Colic lymph node (tissue), 1 donor: ENCODE measurements around the genes MMP21, FANK1, DOCK1 and INSYN2A.

GRCh38 chr10:124991860-124992059, 36.1 kb downstream of the CTBP2 start:
- PRO-cap = no peak

DNA sequence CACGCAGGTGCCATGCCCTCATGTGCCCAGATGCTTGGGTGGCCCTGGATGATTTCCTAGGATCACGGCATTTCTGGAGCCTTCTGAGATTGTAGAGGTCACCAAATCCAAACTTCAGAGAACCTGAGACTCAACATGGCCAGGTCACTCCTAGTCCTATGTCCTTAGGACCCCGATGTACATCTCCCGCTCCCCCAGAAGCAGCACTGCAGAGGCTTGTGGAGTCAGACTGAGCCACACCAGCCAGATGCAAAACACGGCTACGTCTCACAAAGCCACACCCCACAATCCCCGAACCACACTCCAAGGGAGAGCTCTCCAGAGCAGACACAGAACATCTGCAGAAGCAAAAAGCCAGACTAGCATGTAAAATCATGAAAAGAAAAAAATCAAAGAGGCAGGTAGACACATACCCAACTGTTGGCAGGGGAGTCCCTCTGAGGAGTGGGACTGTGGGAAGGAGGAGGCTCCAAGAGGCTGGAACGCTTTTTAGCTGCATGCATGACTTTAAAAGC, 27.5 kb upstream of the CTBP2 start:
- PRO-cap = no peak

DNA sequence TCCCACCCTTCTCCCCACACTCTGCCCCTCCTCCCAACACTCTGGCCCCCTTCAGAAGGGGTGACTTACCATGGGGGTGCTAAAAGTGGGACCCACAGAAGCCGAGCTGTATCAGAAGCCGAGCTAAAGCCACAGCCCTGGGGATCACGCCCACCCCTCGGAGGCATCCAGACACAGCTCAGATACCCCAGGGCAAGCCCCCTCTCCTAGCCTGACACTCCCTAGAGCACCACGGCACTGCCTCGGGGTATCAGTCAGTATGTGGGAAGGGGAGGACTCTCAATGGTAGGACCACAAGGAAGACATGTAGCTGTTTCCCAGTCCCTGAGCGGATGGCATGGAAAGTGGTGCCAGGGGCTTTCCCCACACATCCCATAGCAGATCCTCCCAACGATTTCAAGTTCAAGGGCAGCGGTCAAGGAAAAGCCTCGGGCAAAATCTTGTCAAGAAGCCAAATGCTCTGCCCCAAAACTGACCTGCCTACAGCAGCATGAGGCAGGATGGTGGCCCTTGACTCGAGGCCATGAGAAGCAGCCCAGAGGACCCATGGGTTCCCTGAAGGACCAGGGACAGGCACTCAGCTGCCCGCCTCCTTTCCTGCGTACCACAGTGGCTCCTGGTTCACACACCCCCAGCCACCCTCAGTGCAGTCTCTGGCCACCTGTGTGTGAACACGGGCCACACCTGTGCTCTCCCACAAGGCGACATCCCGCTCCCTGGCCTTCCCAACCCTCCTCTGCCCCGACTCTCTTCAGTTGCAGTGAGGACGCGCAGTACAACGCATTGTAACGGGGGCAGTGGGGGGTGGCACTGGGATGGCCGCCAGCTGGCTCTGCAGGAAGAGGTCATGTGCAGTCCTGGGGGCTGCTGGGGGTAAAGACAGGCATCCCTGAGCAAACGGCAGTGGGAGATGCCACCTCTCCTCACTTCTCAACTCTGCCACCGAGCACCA, 88.8 kb upstream of the CTBP2 start:
- PRO-cap = no peak

DNA sequence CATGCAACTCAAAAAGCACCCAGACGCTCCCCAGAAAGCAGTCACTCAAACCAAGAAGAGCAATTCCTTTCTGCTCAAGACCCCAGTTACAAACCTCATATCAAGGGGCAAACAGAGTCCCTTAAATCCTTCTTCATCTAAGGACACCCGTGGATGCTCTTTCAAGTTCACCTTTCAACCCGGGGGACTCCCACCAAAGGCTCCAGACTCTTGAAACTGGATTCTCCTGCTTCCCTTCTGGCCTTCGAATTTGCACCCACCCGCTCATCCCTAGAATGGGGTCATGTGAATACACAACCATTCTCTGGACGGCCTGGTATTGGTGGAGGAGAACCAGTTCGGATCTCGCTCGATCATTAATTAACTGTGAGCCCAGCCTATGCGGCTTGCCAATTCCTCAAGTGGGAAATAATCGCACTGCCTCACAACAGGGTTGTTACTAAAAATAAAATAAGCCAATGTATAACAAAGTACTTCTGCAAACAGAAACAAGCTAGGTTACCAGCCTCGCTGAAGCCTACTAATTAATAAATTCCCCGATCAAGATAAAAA, 116.2 kb upstream of the CTBP2 start:
- PRO-cap = no peak

- PRO-cap = no peak
These were observed 122.7 kb upstream of the CTBP2 start for GRCh38 chr10:125150258-125151205.

DNA sequence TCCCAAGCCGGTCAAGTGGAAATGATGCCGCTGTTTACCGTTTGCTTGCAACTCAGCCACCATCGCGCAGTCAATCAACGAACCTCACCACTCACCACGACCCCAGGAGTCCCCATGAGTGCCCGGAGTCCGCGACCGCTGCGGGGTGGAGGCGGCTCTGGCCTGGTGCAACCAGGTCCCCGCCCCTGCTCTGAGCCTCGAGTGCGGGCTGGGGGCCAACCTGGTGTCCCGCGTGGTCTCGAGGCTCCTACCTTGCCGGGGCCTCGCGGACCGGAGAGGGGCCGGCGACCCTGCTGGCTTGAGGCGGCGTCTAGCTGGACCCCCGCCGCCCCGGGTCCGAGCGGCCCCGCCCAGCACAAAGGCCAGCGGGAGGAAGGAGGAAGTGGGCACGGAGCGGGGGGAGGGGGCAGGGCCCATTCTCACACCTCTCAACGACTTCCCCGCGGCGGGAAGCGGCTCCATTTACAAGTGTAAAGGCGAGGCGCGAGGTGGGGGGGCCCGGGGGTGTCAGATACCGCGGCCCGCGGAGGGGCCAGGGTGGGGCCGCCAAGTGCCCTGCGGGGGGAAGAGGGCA, 123.7 kb upstream of the CTBP2 start:
- PRO-cap = no peak

DNA sequence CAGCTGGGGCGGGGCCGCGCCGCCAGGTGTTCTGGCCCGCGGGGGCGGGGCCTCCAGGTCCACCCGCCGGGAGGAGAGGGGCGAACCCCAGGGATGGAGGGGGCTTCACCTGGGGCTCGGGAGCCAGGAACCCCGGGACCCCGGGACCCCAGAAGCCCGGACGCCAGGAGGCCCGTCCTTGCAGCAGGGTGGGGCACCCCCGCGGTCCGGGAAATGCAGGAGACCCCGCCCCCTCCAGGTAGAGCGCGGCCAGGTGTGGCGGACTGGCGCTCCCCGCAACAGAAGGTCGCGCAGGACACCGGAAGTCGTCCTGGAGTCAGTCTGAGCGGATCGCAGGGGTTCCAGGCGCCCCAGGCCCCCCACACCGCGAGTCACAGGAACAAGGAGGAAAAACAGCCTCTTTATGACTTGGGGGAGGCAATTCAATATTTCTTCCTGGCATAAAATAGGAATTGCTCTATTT, 124.3 kb upstream of the CTBP2 start:
- PRO-cap = no peak

- PRO-cap = bidirectional peak, plus-strand start at chr10:125160162, minus-strand start at chr10:125159950
These were observed 131.7 kb upstream of the CTBP2 start for GRCh38 chr10:125159554-125160076.

DNA sequence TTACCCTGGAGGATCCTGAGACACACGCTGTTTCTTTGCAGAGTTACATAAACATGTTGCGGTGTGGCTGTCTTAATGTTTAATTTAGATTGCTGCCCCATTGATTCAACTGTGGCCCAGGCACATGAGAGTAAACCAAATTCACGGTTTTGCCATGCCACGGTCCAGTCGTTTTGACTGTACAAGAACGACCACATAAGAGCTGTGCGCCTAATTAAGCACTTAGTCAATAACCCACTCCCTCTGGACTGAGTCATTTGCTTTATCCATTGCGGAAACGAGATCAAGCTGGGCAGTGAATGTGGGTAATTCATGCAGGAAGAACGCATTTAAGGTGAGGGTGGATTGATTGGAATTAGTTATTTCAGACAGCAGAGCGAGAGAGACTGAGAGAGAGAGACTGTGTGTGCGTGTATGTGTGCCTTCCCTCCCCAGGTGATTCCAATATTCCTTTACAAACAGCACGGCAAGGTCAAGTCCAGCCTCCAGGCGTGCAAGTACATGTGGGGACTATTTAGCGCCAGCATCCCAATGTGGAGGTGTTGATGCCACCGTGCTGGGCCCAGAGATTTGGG, 8.3 kb upstream of the TEX36 start:
- PRO-cap = no peak

DNA sequence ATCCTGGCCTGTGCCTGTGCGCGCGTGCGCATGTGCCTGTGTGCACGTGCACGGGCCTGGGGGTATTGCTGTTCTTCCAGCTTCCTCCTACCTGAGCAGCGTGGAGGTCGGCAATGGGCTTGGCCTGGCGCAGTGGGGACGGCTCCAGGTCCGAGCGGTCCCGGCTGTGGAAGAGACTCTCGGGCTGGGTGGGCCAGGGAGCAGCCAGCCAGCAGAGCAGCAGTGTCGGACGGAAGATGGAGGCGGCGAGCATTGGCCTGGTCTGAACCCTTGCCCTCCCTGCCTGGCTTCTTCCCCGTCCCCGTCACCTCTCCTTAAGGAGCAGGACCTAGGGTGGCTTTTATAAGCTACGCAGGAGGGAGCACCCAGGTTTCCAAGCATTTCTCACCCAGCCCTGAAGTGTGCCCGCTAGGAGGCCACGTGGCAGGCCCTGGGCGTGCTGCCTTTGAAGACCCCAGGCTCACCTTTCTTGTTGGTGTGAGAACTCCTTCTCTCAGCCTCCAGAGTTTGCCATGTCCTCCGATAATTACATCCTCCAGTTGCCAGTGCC, at the start of gene MMP21:
Gene MMP21 (minus strand): TSS at position 253 of the 550 bp plus-strand sequence.
- PRO-cap = no peak

DNA sequence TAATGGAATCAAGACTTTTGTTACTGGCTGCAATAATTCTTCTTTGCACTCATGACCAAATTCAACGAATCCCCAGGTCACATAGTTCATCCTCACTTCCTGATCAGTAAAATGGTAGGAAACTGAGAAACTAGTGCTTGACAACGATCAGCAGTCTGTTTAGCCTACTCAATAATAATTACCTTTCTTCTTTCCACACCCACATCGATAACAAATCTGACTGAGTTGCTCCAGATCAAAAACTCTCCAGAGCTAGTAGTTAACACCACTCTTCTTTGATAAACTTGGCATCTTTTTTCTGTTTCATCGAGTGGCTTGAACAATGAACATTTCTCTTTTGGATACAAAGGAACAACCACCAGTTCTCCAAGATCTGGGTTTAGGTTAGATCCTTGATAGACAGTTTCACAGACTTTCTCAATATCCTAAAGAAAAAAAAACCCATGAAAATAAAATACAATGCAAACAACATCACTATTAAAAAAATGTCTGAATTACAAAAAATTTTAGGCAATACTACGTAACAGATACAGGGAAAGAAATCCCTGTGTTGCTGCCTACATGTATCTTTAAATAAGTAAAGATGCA, 27.2 kb downstream of the DHX32 start:
- PRO-cap = no peak

DNA sequence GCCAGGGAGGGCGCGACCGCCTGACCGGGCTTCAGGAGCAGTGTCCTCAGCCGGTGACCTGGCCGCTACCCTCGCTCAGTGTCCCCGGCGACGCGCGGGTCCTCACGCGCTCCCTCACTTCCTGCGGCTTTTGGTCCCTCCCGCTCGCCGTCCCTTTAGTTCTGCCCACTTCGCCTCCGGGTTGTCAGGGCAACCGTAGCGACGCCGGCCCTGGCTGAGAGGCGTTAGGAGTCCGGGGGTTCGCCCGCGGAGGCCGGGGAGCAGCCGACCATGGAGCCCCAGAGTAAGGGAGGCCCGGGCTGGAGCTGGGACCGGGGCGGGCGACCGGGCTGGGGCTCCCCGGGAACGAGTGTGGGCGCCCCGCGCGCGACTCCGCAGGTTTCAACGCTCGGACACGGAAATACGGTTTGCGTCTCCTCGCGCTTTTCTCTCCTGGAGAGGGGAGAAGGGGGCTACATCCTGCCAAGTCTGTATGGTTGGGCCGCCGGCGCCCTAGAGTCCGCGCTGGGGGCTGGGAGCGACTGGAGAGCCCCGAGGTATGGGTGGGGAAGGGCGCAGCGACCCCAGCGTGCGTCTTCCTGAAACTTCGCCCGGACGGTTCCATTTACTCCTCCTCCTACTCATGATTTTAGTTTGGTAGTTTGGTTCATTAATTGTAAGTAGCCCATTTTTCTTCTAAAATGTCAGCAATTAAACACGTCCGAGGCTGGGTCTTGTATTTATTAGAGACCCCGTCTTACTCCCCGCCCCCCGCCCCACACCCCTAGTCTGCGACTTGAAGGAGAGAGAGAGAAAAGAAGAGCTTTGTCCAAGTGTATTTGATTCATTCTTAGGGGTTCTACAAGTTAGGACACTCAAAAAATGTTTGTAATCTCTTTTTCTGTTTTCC, at the start of gene FANK1:
Gene FANK1 (plus strand): TSS at position 192 of the 889 bp plus-strand sequence.
- PRO-cap = unidirectional peak, minus-strand start at position 123 of the sequence

- PRO-cap = no peak
These were observed 153.3 kb downstream of the FANK1 start for GRCh38 chr10:126049655-126050130.

DNA sequence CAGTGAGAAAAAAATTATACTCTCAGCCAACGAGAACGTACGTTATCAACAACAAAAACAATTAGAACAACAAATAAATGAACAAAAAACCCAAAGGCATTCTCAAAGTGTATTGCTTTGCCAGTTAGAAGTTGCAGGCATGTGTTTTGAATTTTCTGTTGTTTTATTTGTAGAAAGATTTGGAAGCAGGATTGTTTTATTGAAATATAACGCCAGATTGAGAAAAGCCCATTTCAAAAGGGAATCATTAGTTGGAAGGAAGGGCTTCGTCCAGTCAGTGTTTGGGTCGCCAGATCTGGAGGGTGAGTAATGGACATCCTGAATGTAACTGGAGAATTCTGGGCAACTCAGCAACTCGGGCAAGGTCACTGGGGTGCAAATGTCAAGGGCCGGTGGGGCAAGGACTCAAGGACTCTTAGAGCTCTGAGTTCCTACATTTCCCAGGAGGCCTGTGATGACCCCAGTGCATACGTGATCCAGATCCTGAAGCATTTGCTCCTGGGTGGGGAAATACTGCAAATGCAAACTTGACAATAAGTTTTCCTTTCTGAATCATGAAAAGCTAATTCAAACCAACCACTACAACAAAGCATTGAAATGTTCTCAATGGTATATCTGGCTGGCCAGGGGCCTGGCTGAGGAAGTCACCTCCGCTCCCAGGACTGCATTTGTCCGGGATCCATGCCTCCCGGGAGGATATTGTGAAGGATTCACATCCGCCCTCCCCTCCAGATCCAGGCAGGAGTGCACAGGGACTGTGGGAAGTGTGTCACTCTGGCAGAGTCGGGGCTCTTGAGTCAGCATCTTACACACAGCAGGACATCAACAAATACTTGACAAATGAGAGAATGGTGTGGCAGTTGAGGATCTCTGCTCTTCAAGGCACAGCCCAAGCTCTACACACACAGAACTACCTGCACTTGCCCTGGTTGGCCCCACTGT, 164.0 kb downstream of the FANK1 start:
- PRO-cap = no peak

DNA sequence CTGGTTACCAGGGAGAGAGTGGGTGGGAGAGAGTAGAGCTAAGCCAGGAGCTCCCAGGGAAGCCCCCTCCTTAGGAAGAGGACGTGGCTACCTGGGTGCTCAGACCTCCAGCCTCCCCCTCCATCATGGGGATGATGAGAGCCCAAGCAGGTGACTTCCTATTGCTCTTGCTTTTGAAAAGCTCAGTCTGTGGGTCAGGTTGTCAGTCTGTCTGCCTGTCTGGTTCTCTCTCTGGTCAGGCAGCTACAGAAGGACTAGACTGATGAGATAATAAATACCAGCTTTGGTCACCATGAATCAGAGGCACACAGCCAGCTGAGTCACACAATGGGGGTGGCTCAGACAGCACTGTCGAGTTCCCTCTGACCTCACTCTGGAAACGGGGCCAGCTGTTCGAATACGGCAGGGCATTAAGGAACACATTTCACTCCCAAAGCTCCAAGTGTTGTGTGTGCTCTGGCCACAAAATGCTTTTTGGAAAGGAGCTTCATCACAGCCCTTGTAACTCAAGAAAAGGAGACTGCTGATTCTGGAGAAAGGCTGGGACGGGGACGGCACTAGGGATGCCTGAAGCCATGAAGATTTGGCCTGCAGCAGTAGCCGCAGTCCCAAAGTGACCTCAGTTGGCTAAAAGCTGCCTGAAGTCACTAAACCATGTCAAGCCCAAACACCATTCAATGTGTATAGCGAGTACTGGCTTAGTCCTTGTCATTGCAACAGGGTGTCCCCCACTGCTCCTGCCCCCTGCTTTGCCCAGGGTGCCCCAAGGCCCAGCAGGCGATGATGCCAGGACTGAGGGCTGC, 166.2 kb downstream of the FANK1 start:
- PRO-cap = no peak

DNA sequence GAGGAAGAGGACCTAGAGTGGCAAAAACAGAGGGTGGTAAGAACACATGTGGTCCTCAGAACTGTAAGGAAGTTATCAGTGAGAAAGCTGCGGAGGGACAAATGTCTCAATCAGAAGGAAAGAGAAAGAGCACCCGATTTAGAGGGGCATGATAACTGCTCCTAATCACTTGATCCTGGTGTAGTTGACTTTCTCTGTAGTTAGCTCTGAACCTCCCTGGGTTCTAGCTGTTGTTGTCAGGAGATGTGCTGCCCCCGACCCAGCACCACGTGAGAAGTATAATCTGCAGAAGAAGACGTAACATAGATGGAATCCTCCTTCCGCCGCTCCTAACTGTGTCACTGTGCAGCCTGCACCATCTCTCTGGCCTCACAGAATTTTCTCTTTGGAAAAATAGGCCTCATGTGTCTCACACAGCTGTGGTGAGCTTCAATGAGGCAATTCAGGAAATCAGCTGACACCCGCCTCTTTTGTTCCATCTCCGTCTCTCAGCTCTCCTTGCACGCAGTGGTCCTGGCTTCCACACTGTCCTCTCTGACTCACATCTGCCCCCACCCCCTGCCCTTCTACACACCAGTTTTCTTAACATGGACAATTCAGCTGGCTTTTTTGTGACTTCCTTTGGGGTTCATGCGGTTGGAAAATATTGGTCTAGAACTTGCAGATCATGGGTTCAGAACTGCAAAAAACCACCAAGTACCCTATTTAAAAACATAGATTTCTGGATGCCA, 7.2 kb downstream of the C10orf90 start:
- PRO-cap = no peak

GRCh38 chr10:126905153-126905751, at the start of gene DOCK1:
DOCK1 (plus strand) TSS chr10:126905428.
- PRO-cap = bidirectional peak, plus-strand start at chr10:126905480, minus-strand start at chr10:126905365

DNA sequence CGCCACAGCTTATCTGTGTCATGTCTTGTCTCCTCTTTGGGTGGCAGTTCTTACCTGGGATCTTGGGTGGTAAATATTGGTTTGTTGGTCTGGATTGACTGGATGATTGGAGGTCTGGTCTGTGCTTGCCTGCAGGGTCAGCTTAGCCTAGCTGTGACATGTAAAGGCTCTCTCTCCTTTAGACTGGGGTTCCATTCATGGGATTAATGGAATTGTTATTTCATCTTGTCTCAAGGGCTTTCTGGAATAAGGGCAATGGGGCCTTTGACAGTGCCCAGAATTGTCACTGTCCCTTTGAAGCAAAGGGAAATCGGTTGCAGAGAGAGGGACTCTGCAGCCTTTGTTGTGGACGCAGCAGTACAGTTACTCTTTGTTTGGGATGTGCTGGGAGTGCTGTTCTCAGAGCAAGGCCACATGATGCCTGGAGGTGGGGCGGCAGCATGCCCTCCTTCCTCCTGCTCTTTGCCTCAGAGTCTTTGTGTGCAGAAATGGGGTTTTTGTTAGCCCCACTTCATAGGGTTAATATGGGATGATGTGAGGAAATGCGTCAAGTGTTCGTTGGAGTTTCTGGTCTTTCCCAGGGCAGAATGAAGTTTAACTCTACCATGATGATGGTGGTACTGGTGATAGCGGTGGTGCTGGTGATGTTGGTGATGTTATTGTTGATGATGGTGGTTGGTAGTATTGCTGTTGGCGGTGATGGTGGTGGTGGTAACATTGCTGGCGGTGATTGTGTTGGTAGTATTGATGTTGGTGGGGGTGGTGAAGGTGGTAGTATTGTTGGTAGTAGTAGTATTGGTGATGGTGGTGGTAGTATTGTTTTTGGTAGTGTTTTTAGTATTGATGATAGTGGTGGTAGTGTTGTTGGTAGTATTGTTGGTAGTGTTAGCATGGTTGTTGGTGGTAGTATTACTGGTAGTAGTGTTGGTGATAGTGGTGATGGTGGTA, 45.3 kb downstream of the DOCK1 start:
- PRO-cap = no peak

- PRO-cap = no peak
These were observed 47.0 kb downstream of the DOCK1 start for GRCh38 chr10:126951935-126953012.

GRCh38 chr10:127195772-127196632, at the start of gene INSYN2A:
INSYN2A (minus strand) TSS chr10:127196591.
- PRO-cap = bidirectional peak, plus-strand start at chr10:127196499, minus-strand start at chr10:127196389